A172 (cell line): ENCODE results near the genes GSKIP, AK7 and PAPOLA.

GRCh38 chr14:95295215-95296042 lies 24.3 kb downstream of the CLMN start:
- RAMPAGE, long total RNA = no peak

DNA sequence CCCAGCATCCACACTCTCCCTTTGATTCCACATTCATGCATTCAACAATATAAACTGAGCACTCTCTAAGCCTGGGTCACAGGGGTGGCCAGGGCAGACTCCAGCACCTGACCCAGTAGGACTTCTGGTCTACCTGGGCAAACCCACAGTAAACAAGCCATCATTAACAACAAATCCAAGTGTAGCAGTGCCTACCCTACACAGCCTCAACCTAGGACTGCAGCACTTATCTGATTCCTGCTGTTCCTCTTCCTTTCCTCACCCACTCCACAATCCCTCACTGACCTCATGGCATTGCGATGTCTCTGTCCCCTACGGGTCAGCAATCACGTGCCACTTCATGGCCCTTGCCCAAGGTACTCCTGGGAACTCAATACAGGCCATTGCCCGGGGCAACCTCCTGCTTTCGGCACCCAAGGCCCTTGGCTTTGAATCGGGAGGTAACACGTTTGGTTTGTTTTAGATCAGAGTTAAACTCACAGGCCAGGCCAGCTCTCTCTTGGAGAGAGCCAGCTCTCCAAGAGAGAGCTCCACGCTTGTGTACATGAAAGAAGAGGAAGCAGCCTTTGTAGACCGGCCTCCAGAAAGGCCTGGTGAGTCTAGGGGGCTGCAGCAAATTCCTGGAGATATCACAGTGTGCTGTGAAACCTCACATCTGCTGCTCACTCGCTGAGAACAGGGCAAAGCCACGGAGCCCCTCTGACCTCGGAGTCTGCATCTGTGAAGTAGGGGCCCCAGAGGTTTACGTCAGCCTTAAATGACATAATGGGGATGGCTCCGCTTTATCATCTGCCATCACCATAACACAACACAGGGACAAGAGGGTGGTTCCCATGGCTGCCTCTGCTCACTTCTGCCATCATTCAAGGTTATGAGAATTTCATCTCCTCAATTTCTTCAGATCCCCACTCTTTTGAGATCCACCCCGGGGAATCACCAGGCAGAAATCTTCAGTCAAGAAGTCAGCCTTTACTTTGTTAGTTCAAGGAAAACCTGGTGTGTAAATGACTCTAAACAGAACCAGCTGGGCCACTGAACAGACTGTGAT lies 12.2 kb downstream of the CLMN start:
- RAMPAGE, long total RNA = no peak

DNA sequence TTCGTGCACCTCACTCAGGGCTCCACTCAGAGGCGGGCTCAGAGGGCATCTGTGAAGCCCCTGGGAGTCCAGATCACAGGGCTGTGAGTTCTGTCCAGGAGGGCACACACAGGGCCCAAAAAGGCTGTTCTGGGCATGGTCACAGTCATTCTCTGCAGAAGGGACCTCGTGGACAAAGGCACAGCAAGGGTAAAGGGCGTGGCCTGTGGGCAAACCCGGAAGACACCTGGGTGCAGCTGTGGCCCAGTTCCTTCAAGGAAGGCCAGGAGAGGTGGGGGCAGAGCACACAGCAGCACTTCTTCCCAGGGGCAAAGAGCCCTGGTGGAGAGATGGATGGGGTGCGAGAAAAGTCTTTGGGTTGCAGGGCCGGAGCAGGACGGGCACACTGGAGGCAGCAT lies 9.1 kb downstream of the CLMN start:
- RAMPAGE, long total RNA = no peak

- RAMPAGE, long total RNA = no peak
These were observed 88.8 kb upstream of the CLMN start for GRCh38 chr14:95408317-95408999.

- RAMPAGE, long total RNA = no peak
These were observed 90.1 kb upstream of the CLMN start for GRCh38 chr14:95409634-95410331.

- RAMPAGE, long total RNA = no peak
These were observed 88.9 kb downstream of the SYNE3 start for GRCh38 chr14:95427402-95428087.

- RAMPAGE, long total RNA = no peak
These were observed 67.2 kb downstream of the SYNE3 start for GRCh38 chr14:95449117-95449707.

DNA sequence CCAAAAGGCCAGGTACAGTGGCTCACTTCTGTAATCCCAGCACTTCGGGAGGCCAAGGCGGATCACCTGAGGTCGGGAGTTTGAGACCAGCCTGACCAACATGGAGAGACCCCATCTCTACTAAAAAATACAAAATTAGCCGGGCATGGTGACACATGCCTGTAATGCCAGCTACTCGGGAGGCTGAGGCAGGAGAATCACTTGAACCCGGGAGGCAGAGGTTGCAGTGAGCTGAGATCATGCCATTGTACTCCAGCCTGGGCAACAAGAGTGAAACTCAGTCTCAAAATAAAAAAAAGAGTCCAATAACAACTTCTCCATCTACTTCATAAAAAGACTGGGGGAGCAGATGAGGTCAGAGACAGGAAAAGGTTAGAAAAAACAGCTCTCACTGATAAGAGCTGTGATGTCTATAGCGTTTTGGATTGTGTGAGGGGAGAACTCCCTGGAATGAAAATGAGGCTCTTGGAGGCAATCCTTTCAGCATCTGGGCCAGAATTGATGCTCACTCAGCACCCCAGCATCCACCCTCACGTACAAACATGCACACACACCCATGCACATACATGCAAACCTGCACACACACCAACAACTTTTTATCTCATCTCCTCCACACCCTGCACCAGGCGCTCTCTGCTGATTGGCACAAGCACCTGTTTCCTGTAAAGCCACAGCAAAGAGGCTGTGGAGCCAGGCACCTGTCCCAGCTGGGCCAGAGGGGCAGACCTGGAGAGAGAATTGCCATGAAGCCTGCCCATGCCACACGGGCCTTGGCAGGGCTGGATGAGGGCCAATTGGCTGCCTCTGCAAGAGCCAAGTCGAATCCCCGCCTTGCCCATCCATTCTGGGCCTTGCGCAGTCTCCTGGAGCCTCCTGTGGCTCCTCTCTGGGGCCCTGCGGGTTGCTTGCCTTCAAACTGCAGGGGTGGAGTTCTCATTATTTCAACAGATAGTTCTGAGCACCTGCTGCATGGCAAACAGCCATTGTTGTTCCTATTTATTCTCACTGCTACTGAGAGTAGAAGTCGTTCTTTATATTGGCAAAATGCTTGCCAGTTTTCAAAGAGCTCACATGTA lies 53.2 kb downstream of the SYNE3 start:
- RAMPAGE, long total RNA = no peak

- RAMPAGE, long total RNA = no peak
These were observed 36.3 kb downstream of the SYNE3 start for GRCh38 chr14:95479954-95480755.

- RAMPAGE, long total RNA = no peak
These were observed 9.0 kb downstream of the GLRX5 start for GRCh38 chr14:95543853-95544190.

- RAMPAGE, long total RNA = no peak
These were observed 162.0 kb upstream of the TCL1A start for GRCh38 chr14:95875762-95876398.

- RAMPAGE, long total RNA = no peak
These were observed 9.0 kb upstream of the BDKRB2 start for GRCh38 chr14:96195621-96196136.

DNA sequence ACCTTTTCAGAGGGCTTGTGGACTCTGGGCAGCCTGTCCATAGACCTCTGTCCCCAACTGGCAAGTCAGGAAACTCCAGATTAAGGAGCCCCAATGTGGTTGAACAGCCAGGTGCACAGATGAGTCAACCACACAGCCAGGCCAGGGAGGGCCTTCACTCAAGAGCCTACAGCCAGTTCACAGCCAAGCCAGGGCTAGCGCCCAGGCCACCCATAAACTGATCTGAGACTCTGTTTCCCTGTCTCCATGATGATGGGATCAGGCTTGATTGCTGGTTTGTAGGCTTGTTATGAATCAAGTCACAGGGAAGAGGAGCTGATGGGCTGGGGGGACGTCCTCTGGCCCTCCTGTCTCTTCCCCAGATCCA lies 943 bp upstream of the BDKRB2 start:
- RAMPAGE, long total RNA = no peak

- RAMPAGE, long total RNA = no peak
These were observed 18.1 kb downstream of the BDKRB2 start for GRCh38 chr14:96222761-96223198.

- RAMPAGE, long total RNA = no peak
These were observed 12.6 kb downstream of the BDKRB1 start for GRCh38 chr14:96268327-96269366.

GRCh38 chr14:96309087-96309710 lies 53.2 kb downstream of the BDKRB1 start:
- RAMPAGE, long total RNA = no peak

DNA sequence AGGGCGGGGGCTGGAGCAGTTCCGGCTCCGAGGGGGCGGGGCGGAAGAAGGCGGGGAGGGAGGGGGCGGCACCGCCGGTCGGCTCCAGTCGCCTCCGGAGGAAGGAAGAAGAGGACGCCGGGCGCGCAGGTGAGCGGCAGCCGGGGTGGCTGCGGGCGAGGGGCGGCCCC lies at the start of gene GSKIP:
GSKIP (plus strand) TSS at position 87 of the 170 bp plus-strand sequence.
- RAMPAGE, long total RNA = start-site peak on the plus strand centred at position 79 of the sequence, 65 bp wide, 72 and 88 reads in 2 replicates

DNA sequence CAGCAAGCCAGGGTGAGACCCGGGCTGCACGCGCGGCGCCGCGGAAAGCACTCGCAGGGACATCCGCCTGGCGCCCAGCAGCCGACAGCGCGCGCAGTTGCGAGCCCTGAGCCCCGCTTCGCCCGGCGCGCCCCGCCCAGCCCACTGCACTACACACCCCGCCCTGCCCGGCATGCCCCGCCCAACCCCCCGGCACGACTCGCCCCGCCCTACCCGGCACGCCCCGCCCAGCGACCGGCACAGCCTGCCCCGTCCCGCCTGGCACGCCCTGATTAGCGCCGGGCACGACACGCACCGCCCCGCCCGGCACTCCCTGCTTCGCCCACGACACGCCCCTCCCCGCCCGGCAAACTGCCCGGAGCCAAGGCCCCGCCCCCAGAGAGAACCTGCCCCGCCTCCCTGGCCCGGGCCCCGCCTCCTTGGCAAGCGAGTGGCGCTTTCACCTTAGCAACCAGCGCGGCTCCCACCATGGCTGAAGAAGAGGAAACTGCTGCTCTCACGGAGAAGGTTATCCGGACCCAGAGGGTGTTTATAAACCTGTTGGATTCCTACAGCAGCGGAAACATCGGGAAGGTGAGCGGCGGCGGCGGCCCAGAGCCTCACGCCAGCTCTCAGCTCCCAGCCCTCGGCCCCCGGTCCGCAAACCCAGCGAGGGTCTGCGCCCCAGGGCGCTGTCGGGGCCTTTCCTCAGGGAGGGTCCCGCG lies at the start of gene AK7:
AK7 (plus strand) TSS at position 442 of the 704 bp plus-strand sequence.
- RAMPAGE, long total RNA = no peak

DNA sequence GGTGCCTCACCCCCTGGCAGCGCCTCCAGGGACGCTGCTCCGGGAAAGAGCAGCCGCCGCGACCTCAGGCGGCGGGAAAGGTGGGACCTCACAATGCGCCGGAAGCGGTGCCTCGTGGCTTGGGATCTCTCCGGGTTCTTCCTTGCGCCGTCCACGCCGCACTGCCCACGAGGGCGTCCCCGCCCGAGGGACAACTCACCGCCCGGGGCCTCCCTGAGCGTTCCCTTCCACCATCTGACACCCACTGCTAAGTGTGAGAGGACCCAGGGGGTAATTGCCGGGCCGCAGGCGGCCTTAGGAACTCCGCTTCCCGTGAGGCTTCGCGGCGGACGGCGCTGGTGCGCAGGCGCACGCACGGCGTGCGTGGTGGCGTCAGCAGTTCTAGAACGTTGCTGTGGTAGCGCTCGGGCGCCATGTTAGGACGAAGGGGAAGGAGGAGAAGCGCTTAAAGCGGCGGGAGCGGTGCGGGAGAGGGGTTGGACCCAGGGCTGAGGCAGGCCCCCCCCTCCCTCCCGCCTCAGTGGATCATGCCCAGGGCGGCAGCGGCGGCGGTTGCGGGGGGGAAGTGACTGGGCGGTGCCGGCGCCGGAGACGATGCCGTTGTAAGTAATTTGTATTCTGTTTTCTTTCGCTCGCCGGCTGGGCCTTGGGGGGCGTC lies at the start of gene PAPOLA:
PAPOLA (plus strand) TSS at position 384 of the 658 bp plus-strand sequence.
- RAMPAGE, long total RNA = start-site peak on the plus strand centred at position 434 of the sequence, 58 bp wide, 95 and 185 reads in 2 replicates

DNA sequence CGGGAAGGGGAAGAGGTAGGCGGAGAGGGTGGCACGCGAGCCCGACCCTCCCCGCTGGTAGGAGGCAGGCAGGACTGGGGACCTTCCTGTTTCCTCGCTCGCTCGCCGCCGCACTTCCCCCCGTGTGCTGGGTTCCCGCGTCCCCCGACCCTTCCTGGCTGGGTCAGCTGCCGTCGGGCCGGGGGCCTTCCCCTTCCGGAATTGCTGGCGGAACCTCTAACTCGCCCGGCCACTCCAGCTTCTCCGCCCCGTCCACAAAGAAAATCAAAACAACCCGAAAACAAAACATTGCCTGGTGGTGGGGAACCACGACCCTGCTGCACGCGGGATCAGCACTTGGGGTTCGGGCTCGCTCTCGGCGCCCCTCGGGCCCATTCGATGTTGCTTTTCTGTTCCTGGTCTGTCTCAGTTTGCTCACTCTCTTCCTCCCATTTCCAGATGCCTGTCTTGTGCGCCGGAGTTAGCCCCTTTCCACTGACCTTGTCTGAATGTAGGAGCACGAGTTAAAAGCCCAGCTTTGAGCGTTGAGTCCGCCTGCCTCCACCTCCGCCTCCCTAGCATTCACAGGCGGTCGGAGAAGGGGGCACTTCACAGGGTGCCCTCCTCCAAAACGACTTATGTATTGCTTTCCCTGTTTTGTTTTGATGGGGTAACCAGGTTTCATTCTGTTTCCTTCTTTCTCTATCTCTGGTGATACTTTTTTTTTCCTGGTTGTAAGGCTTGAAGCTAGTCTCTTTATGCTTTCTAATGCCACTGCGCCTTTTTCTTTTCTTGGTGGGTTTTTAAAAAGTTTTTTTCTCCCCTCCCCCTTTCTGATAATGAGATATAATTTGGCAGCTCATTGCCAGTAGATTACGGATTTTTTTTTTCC lies 710 bp downstream of the PAPOLA start:
- RAMPAGE, long total RNA = no peak